Ovary (tissue), 7 donors: ENCODE results near the genes H3C4, H4C5, H3C7, H2BC9, H2BC10, ZNF322 and POM121L2.

GRCh38 chr6:26196486-26197376, at the start of gene H3C4:
Gene H3C4, minus strand, starts transcription at chr6:26197286.
- PRO-cap, 7 experiments, result peak in 7 of 7 experiments; most common plus-strand start chr6:26197039 (in 5); most common minus-strand start chr6:26197286 (in 7)
- RAMPAGE, long total RNA, 2 experiments, result start-site peak on the minus strand in 2 of 2 experiments, at chr6:26197284-26197290 at its widest, 112 to 208 reads per replicate

DNA sequence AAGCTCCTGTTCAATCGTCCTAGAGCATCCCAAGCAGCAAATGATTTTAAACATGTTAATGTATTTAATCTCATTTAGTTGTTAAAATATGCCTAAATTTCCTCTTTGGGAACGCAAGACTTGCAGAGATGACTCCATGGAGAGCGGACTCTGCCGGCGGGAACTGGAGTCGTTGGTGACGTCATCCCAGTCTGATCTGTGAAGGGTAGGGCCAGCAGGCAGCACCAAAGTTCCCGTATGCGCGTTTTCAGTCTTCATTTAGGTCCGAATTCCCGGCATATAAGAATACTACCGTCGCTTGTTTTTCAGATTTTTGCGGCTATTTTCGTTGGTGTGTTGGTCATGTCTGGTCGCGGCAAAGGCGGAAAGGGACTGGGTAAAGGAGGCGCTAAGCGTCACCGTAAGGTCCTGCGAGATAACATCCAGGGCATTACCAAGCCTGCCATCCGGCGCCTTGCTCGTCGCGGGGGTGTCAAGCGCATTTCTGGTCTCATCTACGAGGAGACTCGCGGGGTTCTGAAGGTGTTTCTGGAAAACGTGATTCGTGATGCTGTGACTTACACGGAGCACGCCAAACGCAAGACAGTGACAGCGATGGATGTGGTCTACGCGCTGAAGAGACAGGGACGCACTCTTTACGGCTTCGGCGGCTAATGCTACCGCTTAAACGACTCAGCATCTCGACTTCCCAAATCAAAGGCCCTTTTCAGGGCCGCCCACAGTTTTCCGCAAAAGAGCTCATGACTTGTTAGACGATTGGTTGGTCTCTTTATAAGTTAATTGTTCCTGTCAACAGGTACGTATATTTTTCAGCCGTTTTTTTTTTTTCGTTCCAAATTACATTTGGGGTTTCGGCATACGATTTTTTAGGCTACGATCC, at the start of gene H4C5:
Gene H4C5, plus strand, starts transcription at position 308 of the 880 bp plus-strand sequence.
- PRO-cap, 7 experiments, result peak in 7 of 7 experiments; most common plus-strand start position 308 of the sequence (in 7); most common minus-strand start position 165 of the sequence (in 7)
- RAMPAGE, long total RNA, 2 experiments, result start-site peak on the minus strand in 1 of 2 experiments, centred at position 163 of the sequence, 8 reads per replicate

- PRO-cap, 7 experiments, result peak in 2 of 7 experiments; most common minus-strand start chr6:26241153 (in 1)
- RAMPAGE, long total RNA, 2 experiments, result no peak in any of the 2 experiments
Observed at GRCh38 chr6:26241007-26241586, 904 bp downstream of the H4C6 start.

DNA sequence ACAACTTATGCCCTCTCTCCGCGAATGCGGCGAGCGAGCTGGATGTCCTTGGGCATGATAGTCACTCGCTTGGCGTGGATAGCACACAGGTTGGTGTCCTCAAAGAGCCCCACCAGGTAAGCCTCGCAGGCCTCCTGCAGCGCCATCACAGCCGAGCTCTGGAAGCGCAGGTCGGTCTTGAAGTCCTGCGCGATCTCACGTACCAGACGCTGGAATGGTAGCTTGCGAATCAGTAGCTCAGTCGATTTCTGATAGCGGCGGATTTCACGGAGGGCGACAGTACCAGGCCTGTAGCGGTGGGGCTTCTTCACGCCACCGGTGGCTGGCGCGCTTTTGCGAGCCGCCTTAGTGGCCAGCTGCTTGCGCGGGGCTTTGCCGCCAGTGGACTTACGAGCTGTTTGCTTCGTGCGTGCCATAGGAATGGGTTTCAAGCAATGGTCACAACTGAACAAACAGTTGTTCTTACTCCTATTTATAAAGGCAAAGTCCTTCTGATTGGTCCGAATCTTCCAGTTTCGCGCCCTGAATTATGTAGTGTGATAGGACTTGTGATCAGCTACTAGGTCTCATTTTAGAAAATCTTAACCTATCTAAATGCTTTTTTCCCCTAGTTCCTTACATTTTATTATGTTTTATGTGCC, at the start of gene H3C7:
Gene H3C7, minus strand, starts transcription at position 446 of the 641 bp plus-strand sequence.
- PRO-cap, 7 experiments, result peak in 7 of 7 experiments; most common minus-strand start position 446 of the sequence (in 4)
- RAMPAGE, long total RNA, 2 experiments, result start-site peak on the minus strand in 2 of 2 experiments, centred at position 448 of the sequence, 14 to 28 reads per replicate

DNA sequence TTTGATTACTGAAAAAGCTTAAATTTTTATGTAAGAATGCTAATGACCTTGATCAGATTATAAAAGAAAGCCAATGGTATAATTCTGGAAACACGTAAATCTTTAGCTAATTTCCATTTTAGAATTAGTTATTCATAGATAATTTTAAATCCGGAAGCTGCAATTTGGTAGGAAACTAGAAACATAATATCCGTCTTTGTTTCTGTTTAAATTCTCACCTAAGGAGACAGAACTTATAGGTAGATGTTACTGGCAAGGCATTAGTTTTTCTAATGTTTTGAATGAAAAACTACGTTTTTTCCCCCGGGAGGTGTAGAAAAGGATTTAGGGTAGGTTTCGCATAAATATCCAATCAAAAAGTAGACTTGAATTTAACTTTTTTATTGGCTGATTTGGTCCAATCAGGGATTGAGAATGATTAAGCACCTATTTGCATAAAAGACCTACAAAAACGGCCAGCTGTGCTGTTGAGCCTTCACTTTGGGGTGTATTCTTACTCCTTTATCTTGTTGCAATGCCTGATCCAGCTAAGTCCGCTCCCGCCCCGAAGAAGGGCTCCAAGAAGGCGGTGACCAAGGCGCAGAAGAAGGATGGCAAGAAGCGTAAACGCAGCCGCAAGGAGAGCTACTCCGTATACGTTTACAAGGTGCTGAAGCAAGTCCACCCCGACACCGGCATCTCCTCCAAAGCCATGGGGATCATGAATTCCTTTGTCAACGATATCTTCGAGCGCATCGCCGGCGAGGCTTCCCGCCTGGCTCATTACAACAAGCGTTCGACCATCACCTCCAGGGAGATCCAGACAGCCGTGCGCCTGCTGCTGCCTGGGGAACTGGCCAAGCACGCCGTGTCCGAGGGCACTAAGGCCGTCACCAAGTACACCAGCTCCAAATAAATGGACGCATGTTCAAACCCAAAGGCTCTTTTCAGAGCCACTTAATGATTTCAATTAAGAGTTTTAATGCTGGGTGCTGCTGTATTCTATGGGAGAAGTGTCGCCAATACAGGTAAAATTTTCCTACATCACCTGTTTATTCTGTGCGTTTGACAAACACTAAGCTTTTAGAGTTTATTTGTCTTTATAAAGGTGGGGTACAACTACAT, at the start of gene H2BC9:
Gene H2BC9, plus strand, starts transcription at position 478 of the 1,104 bp plus-strand sequence.
- PRO-cap, 7 experiments, result peak in 1 of 7 experiments; most common plus-strand start position 478 of the sequence (in 1)
- RAMPAGE, long total RNA, 2 experiments, result start-site peak on the plus strand in 2 of 2 experiments, centred at position 471 of the sequence, 25 to 36 reads per replicate

DNA sequence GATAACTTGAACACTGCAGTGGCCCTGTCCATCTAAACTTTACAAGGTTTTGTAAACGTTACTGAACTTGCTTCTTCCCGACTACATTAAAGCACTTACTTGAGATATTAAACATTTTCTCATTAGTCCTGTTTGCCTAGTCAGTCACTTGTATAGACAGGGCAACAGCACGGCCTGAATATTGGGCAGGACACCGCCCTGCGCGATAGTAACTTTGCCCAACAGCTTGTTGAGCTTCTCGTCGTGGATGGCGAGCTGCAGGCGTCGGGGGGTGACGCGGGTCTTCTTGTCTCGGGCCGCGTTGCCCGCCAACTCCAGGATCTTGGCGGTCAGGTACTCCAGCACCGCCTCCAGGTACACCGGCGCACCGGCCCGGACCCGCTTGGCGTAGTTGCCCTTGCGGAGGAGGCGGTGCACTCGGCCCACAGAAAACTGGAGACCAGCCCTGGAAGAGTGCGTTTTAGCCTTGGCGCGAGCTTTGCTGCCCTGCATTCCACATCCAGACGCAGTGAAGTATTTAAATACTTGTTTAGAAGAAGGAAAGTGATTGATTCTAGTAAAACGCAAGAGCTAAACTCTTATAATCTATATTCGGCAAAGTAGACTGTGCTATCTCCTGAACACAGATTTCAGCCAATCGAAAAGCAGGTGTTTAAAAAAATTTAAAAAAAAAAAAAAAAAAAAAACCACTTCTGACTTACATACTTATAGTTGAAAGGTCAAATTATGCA, 517 bp upstream of the H2BC10 start:
- PRO-cap, 7 experiments, result peak in 4 of 7 experiments; most common minus-strand start position 630 of the sequence (in 4)
- RAMPAGE, long total RNA, 2 experiments, result no peak in any of the 2 experiments

DNA sequence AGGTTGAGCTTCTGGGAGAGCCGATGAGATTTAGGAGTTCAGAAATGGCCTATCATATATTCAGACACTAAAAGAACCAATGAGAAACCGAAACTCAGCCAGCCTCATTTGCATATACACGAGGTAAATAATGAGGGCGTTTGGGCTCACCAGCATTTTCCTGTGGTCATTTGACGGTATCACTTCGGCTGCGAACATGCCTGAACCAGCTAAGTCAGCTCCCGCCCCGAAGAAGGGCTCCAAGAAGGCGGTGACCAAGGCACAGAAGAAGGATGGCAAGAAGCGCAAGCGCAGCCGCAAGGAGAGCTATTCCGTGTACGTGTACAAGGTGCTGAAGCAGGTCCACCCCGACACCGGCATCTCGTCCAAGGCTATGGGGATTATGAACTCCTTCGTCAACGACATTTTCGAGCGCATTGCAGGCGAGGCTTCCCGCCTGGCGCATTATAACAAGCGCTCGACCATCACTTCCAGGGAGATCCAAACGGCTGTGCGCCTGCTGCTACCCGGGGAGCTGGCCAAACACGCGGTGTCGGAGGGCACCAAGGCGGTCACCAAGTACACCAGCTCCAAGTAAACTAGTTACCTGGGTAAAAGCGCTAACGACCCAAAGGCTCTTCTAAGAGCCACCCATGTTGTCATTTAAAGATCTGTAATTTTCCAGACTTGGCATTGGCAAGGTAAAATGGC, at the start of gene H2BC10:
Gene H2BC10, plus strand, starts transcription at position 152 of the 690 bp plus-strand sequence.
- PRO-cap, 7 experiments, result peak in 7 of 7 experiments; most common plus-strand start position 155 of the sequence (in 7); most common minus-strand start position 32 of the sequence (in 1)
- RAMPAGE, long total RNA, 2 experiments, result start-site peak on the plus strand in 1 of 2 experiments, centred at position 155 of the sequence, 150 reads per replicate

- PRO-cap, 7 experiments, result no peak in any of the 7 experiments
- RAMPAGE, long total RNA, 2 experiments, result no peak in any of the 2 experiments
Observed at GRCh38 chr6:26330790-26331420, 34.1 kb upstream of the BTN3A2 start.

- PRO-cap, 7 experiments, result no peak in any of the 7 experiments
- RAMPAGE, long total RNA, 2 experiments, result no peak in any of the 2 experiments
Observed at GRCh38 chr6:26331789-26332257, 33.2 kb upstream of the BTN3A2 start.

DNA sequence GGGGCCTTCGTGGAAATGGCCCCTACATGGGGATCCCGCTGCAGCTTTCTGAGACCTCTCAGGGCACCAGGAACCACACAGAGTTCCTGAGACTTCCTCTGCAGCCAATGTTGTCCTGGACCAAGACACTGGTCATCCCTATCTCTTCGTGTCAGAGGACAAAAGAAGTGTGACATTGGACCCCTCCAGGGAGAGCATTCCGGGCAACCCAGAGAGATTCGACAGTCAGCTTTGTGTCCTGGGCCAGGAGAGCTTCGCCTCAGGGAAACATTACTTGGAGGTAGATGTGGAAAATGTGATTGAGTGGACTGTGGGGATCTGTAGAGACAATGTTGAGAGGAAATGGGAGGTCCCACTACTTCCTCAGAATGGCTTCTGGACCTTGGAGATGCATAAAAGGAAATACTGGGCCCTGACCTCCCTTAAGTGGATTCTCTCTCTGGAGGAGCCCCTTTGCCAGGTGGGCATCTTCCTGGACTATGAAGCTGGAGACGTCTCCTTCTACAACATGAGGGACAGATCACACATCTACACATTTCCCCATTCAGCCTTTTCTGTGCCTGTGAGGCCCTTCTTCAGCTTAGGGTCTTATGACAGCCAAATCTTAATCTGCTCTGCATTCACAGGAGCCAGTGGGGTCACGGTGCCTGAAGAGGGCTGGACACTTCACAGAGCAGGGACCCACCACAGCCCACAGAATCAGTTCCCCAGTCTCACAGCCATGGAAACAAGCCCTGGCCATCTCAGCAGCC, 9.5 kb upstream of the BTN3A3 start:
- PRO-cap, 7 experiments, result no peak in any of the 7 experiments
- RAMPAGE, long total RNA, 2 experiments, result no peak in any of the 2 experiments

DNA sequence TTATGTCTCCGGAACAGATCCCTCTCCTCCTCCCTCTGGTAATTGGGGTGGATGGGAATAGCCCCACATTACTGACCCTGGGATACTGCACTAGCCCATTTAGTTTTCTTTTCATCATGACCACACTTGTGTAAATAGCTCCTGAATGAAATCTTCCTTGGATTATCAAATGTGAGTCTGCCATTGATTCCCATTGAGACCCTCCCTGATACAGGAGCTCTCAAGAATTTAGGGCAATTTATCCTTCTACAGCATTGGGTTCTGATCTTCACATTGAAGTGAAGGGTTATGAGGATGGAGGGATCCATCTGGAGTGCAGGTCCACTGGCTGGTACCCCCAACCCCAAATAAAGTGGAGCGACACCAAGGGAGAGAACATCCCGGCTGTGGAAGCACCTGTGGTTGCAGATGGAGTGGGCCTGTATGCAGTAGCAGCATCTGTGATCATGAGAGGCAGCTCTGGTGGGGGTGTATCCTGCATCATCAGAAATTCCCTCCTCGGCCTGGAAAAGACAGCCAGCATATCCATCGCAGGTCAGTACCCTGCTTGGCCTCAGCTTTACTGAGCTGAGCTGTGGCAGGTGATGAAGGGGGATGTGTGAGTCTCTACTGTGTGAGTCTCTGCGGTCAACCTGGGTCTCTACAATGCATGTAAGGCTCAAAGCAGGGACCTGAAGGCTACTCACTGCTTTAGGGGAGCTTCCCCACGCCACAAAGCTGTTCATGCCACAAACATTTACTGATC, 5.3 kb downstream of the BTN3A3 start:
- PRO-cap, 7 experiments, result no peak in any of the 7 experiments
- RAMPAGE, long total RNA, 2 experiments, result no peak in any of the 2 experiments

DNA sequence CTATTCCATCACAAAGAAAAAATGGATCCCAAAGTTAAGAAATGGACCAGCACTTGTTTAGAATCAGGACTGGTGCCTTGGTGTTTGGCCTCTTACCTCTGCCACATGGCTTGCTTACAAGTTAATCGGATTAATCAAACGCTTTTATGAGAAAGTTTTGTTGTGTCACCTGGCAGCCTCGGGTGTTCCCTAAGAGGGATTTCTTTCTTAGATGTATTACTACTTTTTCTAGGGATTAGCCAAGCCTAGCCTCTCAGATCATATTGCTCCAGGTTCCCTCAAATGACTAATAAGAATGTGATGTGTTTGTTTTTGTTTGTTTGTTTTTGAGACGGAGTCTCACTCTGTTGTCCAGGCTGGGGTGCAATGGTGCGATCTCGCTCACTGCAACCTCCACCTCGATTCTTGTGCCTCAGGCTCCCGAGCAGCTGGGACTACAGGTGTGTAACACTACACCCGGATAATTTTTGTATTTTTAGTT, 847 bp downstream of the HMGN4 start:
- PRO-cap, 7 experiments, result no peak in any of the 7 experiments
- RAMPAGE, long total RNA, 2 experiments, result no peak in any of the 2 experiments

DNA sequence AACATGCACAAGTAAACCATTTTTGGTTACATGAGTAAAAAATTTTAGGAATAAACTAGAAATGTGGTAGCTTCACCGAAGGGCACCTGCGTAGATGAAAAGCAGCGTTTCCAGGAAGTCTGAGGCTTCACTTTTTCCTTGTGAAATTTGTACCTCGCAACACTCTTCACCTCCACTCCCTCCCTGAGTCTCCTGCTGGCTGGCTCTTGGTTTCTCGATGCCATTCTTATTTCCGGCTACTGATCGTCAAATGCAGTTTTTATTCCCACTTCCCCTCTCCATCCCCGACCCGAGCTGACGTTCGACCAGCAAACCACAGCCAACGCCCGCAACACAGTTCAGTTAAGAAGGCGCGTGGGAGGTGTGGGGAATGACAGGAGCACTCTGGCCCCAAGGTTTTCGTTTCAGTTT, 19.5 kb upstream of the ABT1 start:
- PRO-cap, 7 experiments, result no peak in any of the 7 experiments
- RAMPAGE, long total RNA, 2 experiments, result no peak in any of the 2 experiments

GRCh38 chr6:26659133-26660463, at the start of gene ZNF322:
Gene ZNF322, minus strand, starts transcription at chr6:26659746.
- PRO-cap, 7 experiments, result peak in 7 of 7 experiments; most common plus-strand start chr6:26659885 (in 5); most common minus-strand start chr6:26659703 (in 4)
- RAMPAGE, long total RNA, 2 experiments, result start-site peak on the minus strand in 2 of 2 experiments, at chr6:26659684-26659735 at its widest, 194 to 198 reads per replicate

- PRO-cap, 7 experiments, result no peak in any of the 7 experiments
- RAMPAGE, long total RNA, 2 experiments, result no peak in any of the 2 experiments
Observed at GRCh38 chr6:26744895-26745492, 85.4 kb upstream of the ZNF322 start.

GRCh38 chr6:26770954-26771233, 111.3 kb upstream of the ZNF322 start:
- PRO-cap, 7 experiments, result no peak in any of the 7 experiments
- RAMPAGE, long total RNA, 2 experiments, result no peak in any of the 2 experiments

- PRO-cap, 7 experiments, result peak in 7 of 7 experiments; most common plus-strand start chr6:27145820 (in 3); most common minus-strand start chr6:27146057 (in 4)
- RAMPAGE, long total RNA, 2 experiments, result no peak in any of the 2 experiments
Observed at GRCh38 chr6:27145519-27146516, 837 bp downstream of the H2BC12 start.

DNA sequence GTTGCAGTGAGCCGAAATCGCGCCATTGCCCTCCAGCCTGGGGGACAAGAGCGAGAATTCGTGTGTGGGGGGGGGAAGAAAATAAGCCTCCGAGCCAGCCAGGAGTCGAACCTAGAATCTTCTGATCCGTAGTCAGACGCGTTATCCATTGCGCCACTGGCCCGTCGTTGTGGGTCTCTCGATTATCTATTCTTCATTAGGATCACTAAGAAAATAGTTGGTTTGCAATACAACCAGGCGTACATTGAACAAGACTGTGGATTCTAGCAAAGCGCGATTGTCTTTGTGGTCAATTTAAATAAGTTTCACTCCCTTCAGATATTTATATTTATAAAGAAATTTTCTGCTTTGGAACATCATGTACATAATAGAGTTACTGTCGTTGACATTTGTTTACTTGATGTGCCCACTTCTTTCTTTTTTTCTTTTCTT, 33.7 kb upstream of the PRSS16 start:
- PRO-cap, 7 experiments, result peak in 1 of 7 experiments; most common minus-strand start position 168 of the sequence (in 1)
- RAMPAGE, long total RNA, 2 experiments, result no peak in any of the 2 experiments

GRCh38 chr6:27312198-27313043, at the start of gene POM121L2:
Gene POM121L2, minus strand, starts transcription at chr6:27312273.
- PRO-cap, 7 experiments, result no peak in any of the 7 experiments
- RAMPAGE, long total RNA, 2 experiments, result no peak in any of the 2 experiments

- PRO-cap, 7 experiments, result no peak in any of the 7 experiments
- RAMPAGE, long total RNA, 2 experiments, result no peak in any of the 2 experiments
Observed at GRCh38 chr6:27358925-27359635, 29.5 kb upstream of the ZNF391 start.